ENCODE data around the genes SHANK2, KRTAP5-7 and INPPL1.

GRCh38 chr11:71152388-71153003 is 99.9 kb downstream of the SHANK2 start:
- RRBS = 39% methylated on average over 4 of the region's 15 CpGs

DNA sequence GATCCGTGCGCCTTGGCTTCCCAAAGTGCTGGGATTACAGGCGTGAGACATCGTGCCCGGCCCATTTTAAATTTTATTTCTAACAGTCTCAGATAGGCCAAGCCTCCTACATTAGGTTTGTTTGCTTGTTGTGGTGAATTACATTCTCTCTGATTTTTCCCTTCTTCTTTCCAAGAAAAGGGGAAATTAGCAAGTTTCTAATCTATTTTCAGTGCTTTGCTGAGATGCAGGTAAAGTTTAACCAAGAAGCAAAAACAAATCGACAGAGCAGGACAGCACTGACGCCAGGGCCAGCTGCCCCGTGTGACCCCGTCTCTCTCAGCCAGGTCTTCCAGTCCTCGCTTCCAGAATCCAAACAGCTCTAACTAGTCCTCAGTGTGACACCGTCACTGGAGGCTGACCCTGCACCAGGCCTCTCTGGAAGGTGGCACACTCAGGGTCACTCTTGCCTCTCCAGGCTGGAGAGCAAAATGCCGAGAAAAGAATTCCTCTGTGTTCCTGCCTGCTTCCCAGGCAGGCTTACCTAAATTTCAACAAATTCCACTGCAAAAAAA is 44.9 kb downstream of the SHANK2 start:
- RRBS = no CpG with 5 or more reads among the region's 12 CpGs

- RRBS = 2% methylated on average over 45 of the region's 96 CpGs
These were observed at the start of gene SHANK2 for GRCh38 chr11:71252305-71253136. TSS of gene SHANK2 (minus strand) at chr11:71252577.

- RRBS = no CpG with 5 or more reads among the region's 15 CpGs
These were observed 47.0 kb upstream of the SHANK2 start for GRCh38 chr11:71299344-71299741.

- RRBS = 2% methylated on average over 3 of the region's 28 CpGs
These were observed 393 bp downstream of the NADSYN1 start for GRCh38 chr11:71453332-71453859.

DNA sequence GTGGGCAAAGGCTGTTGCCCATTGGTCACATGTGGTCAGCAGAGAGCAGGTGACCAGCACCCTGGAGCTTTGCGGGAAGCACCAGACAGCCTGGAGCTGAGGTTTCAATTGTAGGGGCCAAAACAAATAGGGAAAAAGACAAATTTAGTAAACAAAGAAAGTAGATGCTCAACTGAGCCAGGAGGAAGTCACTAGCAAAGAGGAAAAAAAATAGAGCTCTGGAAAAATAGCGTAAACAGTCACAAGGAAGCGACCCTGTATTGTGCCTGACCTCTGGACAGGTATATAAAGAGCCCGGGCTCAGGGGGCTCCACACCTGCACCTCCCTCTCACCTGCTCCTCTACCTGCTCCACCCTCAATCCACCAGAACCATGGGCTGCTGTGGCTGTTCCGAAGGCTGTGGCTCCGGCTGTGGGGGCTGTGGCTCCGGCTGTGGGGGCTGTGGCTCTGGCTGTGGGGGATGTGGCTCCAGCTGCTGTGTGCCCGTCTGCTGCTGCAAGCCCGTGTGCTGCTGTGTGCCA is at the start of gene KRTAP5-7:
TSS of gene KRTAP5-7 (plus strand) at position 339 of the 522 bp plus-strand sequence.
- RRBS = no CpG with 5 or more reads among the region's 9 CpGs

- RRBS = no CpG with 5 or more reads among the region's 14 CpGs
These were observed 83.8 kb upstream of the DEFB108B start for GRCh38 chr11:71749066-71749655.

DNA sequence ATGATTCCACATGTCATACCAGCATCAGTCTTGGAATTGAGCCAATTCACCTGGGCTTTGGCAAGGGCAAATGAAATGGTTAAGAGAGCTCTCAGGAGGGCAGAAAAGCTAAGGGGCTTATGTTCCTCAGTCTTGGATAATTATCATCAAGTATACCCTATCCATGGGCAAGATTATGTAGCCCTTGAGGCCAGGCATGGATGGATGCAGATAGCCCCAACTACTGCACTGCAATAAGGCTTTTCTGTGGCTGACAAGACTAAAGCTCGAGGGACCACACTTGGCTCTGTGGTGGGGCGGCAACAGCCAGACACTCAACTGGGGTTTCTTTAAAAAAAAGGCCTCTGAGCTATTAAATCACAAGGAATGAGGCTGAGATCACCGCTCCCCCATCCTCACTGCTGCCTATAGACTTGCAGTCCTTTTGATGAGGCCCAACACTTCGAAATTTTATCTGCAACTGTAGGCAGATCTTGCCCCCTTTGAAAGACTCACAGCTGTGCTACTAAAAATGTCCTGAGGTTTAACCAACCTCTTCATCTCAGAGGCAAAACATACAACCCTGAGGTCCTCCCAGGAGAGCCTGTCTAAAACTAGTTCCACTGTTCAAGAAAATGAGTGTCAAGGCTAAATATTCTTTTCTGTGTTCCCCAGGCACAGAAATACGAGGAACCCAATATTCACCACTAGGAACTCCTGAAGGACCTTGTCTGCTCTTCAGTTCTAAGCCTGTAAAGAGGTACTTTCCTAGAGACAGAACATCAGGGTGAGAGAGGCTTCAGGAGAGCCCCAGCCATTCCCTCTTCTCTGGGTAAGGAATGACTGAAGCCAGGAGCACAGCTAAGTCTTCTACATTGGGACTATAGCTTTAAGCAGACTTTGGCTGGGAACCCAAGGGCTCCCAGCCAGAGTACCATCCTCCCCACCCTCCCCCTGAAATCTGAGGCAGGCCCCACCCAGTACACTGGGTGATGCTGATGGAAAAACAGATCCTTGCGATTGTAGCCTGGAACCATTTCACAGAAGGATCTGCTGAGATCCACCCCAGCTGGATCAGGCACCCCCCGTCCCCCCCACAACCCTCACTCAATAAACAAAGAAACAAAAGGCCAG is 39.4 kb downstream of the IL18BP start:
- RRBS = no CpG with 5 or more reads among the region's 7 CpGs

- RRBS = no CpG with 5 or more reads among the region's 2 CpGs
These were observed 10.5 kb downstream of the NUMA1 start for GRCh38 chr11:72069707-72070410.

- RRBS = no CpG with 5 or more reads among the region's 9 CpGs
These were observed 1.3 kb downstream of the LRRC51 start for GRCh38 chr11:72081613-72082619.

DNA sequence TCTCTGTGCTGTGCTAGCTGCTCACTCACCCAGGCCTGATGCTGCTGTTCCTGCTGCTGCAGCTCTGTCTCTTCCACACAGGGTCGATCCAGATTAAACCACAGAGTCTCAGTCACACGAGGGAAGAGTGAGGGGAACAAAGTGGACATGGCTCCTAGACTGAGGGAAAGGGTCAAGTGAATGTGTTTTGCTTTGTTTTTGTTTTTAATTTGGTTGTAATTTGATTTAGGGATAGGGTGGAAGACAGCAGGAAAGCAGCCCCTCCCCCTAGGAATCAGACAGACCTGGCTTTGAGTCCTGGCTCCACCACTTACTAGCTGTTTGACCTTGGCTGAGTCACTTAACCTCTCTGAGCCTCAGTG is 1.4 kb downstream of the ANAPC15 start:
- RRBS = no CpG with 5 or more reads among the region's 2 CpGs

GRCh38 chr11:72208123-72208744 is 8.4 kb upstream of the FOLR2 start:
- RRBS = no CpG with 5 or more reads among the region's 7 CpGs

DNA sequence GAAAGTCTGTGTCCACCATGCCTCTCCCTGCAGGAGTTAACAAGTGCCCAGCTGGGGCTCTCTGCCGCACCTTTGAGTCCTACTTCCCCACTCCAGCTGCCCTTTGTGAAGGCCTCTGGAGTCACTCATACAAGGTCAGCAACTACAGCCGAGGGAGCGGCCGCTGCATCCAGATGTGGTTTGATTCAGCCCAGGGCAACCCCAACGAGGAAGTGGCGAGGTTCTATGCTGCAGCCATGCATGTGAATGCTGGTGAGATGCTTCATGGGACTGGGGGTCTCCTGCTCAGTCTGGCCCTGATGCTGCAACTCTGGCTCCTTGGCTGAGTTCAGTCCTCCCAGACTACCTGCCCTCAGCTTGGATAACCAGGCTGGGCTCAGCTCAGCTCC is 3.1 kb upstream of the INPPL1 start:
- RRBS = no CpG with 5 or more reads among the region's 6 CpGs

DNA sequence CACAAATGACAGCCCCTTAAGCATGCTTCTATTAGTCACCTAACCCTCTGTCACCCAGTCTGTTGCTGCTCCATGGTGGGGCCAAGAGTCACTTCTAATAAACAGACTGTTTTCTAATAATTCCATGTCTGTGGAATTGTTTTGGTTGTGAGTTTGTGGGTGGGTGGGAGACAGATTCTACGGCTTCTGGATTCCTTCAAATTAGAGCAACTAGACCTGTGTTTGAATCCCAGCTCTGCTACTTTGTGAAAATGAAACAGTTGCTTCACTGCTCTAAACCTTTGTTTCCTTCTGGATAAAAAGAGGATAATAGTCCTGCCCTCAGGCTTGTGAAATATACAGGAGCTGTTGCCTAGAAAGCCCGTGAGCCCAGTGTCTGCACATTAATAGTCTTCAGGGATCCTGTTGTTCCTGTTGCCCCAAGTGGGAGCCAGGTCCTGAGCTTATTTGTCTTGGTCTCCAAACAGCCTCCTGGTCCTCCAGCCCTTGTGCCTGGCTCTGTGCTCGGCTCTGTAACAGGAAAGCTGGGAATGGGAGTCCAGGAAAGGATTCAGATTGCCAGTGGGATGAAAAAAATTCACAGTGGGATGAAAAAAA is 2.6 kb upstream of the INPPL1 start:
- RRBS = no CpG with 5 or more reads among the region's 3 CpGs

DNA sequence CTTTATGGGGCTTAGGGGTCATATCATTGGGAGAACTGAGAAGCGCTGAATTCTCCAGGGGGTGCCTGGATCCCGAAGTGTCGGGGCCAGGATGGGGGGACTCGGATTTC is 278 bp upstream of the INPPL1 start:
- RRBS = no CpG with 5 or more reads among the region's 4 CpGs

- RRBS = 2% methylated on average over 48 of the region's 90 CpGs
These were observed at the start of gene INPPL1 for GRCh38 chr11:72224544-72225645. TSS of gene INPPL1 (plus strand) at chr11:72224767.

- RRBS = 4% methylated on average over 39 of the region's 82 CpGs
These were observed 89.9 kb downstream of the PDE2A start for GRCh38 chr11:72583866-72585188.

DNA sequence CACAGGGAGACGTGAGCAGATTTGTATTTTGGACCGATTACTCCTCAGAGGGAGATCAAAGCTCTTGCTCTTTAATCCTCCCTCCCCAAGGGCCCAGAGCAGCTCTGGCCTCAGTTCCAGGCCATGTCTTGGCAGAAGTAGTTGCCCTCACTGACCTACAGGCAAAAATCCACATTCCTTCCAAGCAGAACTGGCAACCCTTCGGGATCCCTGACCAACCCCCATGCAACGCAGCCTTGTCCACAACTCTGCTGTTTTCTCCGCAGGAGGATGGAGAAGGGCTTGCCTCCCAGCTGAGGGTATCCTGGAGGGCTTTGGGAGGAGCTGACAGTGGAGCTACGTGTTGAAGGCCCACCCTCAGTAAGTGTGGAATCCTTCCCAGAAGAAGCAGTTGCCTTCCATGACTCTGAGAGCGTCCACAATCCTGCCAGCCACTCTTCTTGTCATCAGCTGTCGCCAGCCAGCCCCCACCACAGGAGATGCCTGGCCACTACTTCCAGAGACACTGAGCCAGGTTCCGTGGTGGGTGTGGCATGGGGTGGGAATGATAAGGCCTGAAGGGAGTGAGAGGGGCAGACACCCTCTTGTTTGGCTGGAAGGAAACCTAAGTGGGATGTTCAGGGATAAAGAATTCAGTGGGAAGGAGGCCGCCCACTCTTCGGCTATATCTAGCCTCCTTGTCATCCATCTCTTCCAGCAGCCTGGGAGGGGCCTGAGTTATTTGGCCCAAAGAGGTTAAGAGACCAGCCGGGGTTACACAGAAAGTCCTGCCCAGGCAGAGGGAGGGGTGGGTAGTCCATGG is 68.0 kb downstream of the PDE2A start:
- RRBS = no CpG with 5 or more reads among the region's 12 CpGs

DNA sequence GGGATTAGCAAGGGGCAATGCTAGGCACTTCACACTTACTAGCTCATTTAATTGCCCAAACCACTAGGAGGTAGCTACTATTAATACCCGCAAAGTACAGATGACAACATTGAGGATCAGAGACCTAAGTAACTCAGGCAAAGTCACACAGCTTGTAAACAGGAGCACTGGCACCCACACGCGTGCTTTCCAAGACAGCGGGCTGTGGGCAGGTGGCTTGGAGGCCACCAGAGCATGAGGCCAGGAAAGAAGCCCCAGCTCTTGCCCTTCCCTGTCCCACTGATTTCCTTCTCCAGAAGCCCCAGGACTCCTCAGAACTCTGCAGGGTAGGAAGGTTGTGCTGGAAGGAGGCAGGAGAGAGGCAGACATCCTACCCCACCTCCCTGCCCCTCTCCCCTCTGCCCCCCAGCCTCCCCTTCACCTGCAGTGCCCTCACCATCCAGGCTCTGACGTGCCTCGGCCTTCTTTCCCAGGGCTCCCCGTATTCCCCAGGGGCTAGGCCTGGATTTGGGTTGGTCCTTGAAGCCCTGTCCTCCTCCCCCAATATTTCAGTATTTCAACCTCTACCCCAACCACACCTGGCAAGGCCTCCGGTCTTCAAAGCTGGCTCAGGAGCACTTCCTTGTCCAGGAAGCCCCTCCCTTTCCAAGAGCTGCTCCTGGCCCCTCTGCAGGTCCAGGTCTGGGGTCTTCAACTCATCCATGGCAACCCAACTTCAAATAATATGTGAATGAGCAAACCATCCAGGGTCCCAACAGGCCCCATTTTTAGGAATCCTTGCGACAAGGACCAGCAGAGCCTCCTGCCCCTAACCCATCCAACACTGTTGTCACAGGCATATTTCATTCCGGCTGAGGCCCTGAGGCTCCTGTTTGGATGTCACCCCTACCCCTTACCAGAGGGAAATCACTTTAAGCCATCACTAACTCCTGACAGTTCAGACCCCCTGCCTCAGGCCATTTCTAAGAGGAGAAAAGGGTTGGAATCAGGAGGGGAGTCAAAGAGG is 8.6 kb upstream of the PDE2A start:
- RRBS = no CpG with 5 or more reads among the region's 10 CpGs

- RRBS = no CpG with 5 or more reads among the region's 5 CpGs
These were observed 20.6 kb upstream of the PDE2A start for GRCh38 chr11:72694805-72695156.